ENCODE measurements around a stretch of chr6.

- PRO-cap = no peak
Observed at GRCh38 chr6:150596177-150596832, 3.4 kb upstream of the PLEKHG1 start.

DNA sequence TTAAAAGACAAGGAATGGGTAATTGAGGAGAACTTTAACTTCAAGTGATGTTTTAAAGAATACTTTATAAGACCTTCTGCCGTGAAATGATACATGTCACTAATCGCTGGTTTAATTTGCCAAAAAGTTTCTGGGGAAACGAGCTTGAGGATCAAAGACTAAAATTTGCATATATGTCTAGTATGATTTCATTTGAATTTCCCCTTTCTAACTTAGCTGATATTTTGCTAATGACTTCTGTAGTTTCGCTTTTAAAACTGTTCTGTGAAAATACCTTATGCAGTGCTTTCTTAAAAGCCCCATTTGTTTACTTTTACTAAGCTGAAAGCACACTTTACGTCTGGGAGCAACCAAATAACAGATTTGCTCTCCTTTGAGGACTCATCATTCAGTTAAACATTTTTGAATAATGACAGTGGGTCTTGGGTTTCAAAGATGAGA is 33.1 kb downstream of the PLEKHG1 start:
- PRO-cap = no peak

GRCh38 chr6:150640577-150640973 is 40.9 kb downstream of the PLEKHG1 start:
- PRO-cap = no peak

GRCh38 chr6:150710120-150710732 is 110.5 kb downstream of the PLEKHG1 start:
- PRO-cap = no peak

DNA sequence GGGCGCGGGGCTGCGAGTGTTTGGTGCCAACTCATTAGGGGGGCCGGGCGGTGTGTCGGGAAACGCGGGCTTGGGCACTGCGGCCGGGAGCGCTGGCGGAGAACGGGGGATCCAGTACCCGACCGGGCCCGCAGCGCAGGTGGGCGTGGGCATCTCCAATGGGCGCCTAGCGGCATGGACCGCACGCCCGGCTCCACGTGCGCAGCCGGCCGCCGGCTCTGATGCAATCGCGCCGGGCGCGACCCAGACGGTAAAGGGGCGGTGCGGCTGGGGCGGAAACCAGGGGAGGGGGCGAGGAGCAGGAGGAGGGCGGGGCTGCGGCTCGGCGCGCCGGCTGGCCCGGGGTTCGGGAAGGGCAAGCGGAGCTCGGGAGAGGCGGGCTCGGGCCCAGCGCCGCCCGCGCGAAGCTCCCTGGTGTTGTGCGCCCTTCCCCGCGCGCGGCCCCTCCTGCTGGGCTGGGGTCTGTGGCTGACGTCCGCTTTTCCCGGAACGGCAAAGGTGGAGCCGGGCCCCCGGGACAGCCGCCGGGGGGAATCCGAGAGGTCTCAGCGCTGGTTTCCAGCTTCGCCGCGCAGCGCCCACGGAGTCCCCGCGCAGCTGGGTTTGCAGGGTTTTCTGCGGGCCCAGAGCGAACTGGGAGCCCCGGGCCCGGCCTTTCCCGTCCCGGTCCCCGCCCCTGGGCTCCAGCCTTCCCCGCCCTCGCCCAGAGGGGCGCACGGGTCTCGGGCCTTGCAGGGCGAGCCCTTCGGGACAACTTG is 815 bp downstream of the MTHFD1L start:
- PRO-cap = bidirectional peak, plus-strand start at position 358 of the sequence, minus-strand start at position 220 of the sequence; bidirectional peak, plus-strand start outside the sequence, minus-strand start at position 635 of the sequence

DNA sequence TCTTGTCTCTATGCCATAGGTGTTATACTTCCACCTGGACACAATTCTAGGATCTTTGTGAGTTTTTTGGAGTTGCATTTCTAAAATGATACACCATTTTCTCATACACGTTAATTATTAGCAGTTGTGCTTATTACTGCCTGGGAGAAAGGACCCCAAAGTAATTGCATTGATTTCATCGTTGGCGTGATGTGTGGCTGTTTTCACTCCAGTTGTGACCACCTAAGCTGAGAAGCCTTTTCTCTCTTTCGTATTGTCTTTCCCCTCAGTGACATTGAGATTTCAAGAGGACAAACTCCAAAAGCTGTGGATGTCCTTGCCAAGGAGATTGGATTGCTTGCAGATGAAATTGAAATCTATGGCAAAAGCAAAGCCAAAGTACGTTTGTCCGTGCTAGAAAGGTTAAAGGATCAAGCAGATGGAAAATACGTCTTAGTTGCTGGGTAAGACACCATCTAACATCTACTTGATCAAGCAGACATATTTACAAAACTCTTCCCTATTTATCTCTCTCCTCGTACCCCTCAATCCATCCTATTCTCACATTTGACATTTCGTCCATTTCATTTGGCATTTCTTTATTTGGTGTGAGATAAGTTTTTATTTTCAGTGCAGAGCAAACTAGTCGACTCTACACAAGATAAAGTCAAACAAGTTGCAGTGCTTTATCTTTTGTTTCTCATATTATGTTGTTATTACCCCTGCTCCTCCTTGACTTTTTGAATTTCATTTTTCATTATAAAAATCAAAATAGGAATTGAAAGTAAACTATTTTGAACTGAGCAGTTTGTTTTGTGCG is 60.5 kb downstream of the MTHFD1L start:
- PRO-cap = no peak

DNA sequence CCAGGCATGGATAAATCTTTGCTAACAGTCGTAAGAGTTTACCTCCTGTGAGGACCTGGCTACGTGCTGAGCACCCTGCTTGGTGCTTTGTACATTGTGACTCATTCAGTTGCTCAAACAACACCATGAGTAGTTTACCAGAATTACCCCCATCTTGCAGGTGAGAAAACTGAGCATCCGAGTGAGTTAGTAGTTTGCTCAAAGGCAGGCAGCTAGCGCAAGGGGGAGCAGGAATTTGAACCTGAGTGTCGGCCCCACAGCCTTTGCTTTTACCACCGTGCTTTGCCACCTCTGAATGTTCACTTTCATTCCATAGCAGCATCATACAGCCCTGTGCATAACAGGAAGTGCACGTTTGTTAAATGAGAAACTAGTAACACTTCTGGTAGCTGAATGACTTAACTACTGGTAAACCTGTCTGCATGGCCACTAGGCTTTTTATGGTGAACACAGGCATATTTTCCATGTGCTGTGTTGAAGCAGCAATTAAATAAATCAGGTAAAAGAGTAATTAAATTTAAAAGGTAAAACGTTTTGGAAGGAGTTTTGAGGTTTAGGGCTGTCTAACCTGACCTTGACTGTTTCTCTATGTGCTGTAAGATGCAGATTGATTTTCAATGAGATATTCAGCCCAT is 122.0 kb downstream of the MTHFD1L start:
- PRO-cap = unidirectional peak, minus-strand start at position 297 of the sequence

DNA sequence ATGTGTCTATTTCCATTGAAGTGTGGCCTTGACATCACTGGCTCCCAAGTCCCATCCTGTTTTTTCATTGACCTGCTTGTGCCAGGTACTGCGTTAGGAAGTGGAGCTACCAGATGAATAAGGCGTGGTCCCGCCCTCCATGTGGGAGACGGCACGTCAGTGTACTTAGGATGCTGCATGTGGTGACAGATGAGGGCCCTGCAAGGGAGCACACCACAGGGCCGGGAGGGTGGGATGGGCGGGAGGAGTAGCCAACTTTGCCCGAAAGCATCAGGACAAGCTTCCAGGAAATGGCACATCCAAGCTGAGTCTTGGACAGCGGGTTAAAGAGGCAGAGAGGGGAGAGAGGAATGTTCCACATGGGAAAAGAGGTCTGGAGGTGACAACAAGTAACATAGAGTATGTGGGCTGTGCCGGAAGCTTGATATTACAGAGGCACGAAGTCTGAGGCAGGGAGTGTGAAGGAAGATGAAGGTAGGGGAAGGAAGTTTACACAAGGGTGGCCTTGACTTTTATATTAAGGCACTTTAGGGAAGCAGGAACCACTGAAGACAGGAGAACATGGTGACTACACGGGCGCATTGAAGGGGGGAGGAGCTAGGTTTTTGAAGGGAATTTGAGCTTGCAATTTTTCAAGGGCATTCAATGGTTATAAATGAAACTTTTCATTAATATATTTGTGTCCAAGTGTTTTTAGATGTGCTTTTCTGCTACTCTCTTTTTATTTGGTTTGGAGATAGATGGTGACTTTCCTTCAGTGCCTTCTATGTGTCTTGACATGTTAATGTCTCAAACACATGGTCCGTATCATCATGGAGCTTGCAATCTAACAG is 140.7 kb downstream of the MTHFD1L start:
- PRO-cap = no peak

DNA sequence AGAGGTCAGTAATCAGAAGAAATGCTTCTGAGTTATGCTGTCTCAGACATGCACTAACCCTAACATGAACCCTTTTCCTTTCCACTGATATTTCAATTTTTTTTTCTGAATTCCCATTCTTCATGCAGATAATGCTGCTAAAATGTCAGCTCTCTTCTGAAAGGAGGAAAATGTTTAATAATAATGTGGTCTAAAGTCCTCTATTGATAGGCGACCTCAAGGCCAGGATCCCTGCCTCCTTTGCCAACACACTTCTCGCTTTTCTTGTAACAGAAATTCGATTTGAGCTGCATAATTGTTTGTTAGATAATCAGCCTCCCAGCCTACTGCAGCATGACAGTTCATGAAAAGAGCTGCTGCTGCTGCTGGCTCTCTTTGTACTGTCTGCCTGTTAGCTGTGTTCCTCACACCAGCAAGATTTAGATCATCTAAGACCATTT is 153.9 kb downstream of the MTHFD1L start:
- PRO-cap = no peak

- PRO-cap = unidirectional peak, plus-strand start at chr6:151036558
Observed at GRCh38 chr6:151036160-151036806, 170.8 kb downstream of the MTHFD1L start.

- PRO-cap = no peak
Observed at GRCh38 chr6:151099293-151099818, 140.4 kb upstream of the AKAP12 start.

- PRO-cap = no peak
Observed at GRCh38 chr6:151154399-151154951, 85.3 kb upstream of the AKAP12 start.

- PRO-cap = no peak
Observed at GRCh38 chr6:151228995-151229802, 10.6 kb upstream of the AKAP12 start.

GRCh38 chr6:151366524-151366950 is 24.8 kb downstream of the ZBTB2 start:
- PRO-cap = no peak

- PRO-cap = no peak
Observed at GRCh38 chr6:151392268-151392618, 884 bp upstream of the ZBTB2 start.

DNA sequence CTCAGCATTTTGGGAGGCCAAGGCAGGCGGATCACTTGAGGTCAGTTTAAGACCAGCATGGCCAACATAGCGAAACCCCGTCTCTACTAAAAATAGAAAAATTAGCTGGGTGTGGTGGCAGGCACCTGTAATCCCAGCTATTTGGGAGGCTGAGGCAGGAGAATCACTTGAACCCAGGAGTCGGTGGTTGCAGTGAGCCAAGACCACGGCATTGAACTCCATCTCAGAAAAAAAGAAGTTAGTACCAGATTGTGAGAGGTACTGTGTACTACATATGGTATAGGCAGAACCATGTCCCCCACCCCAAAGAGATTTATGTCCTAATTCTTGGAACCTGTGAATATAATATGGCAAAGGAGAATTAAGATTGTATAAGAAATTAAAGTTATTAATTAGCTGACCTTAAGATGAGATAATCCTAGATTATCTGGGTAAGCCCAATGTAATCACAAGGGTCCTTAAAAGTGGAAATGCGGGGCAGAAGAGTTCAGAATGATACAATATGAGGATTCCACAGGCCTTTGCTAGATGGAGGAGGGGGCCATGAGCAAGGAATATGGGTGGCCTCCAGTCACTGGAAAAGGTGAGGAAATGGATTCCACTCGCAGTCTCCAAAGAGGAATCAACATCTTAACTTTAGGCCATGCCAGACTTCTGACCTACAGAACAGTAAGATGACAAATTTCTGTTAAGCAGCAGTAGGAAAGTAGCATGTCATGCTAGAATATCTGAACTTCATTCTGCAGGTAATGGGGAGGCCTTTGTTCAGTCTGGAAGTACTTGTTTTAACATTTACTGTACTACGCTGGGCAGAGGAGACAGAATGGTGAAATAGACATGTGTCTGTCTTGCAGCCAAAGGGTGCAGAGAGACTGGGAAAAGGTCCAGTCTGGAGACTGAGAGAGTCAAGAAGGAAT is 17.1 kb upstream of the ZBTB2 start:
- PRO-cap = unidirectional peak, plus-strand start at position 520 of the sequence

- PRO-cap = no peak
Observed at GRCh38 chr6:151410355-151410910, 19.1 kb upstream of the ZBTB2 start.

DNA sequence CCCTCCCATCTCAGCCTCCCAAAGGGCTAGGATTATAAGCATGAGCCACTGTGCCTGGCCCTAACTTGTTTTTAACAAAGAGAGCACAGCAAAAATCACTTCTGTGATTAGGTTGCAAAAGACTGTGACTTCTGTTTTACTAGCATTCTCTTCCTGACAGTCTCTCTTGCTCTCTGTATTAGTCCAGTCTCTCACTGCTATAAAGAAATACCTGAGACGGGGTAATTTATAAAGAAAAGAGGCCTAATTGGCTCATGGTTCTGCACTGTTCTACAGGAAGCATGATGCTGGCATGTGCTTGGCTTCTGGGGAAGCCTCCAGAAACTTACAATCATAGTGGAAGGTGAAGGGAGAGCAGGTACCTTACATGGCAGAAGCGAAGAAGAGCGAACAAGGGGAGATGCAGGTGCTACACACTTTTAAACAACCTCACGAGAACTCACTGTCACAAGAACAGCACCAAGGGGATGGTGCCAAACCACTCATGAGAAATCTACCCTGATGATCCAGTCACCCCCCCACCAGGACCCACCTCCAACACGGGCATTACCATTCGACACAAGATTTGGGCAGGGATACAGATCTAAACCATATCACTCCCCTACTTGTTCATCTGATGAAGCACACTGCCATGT is 21.2 kb upstream of the ZBTB2 start:
- PRO-cap = no peak

GRCh38 chr6:151436367-151437101 is 15.4 kb downstream of the RMND1 start:
- PRO-cap = no peak

DNA sequence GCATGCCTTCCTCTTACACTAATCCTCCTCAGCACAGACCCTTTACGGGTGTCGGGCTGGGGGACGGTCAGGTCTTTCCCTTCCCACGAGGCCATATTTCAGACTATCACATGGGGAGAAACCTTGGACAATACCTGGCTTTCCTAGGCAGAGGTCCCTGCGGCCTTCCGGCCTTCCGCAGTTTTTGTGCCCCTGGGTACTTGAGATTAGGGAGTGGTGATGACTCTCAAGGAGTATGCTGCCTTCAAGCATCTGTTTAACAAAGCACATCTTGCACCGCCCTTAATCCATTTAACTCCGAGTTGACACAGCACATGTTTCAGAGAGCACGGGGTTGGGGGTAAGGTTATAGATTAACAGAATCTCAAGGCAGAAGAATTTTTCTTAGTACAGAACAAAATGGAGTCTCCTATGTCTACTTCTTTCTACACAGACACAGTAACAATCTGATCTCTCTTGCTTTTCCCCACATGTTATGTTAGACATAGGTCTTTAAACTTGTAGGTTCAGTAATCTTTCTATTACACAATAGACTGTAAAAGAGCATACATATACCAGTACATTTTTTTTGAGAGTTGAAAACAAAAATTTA is 3.5 kb downstream of the ARMT1 start:
- PRO-cap = unidirectional peak, minus-strand start at position 186 of the sequence

All from left lung (tissue), 1 donor.